ENCODE data around the gene ARSG.

GRCh38 chr17:67046228-67046982, 2.1 kb downstream of the CACNG1 start:
- PRO-cap = no peak

GRCh38 chr17:67072766-67073890, 28.8 kb downstream of the CACNG1 start:
- PRO-cap = no peak

GRCh38 chr17:67196665-67197184, 48.3 kb downstream of the HELZ start:
- PRO-cap = no peak

DNA sequence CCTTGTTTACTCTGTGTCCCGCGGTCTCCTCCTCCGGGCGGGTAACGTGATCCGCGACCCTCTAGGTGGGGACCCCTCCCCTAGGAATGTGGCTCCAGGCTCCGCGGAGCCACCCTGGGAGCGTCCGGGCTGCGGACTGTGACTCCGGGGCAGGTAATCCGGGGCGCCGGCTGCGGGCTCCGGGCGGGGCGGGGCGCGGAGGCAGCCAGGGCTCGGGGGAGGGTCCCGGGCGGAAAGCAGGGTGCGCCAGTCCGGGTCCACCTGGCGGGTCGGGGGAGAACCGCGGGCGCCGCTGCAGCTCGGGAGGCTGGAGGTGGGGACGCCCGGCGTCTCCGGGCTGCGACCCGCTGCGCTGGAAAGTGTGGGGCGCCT, 806 bp upstream of the HELZ start:
- PRO-cap = bidirectional peak, plus-strand start at position 141 of the sequence, minus-strand start outside the sequence

GRCh38 chr17:67346950-67347478, 19.4 kb downstream of the PSMD12 start:
- PRO-cap = no peak

GRCh38 chr17:67364677-67365523, 1.5 kb downstream of the PSMD12 start:
- PRO-cap = no peak

DNA sequence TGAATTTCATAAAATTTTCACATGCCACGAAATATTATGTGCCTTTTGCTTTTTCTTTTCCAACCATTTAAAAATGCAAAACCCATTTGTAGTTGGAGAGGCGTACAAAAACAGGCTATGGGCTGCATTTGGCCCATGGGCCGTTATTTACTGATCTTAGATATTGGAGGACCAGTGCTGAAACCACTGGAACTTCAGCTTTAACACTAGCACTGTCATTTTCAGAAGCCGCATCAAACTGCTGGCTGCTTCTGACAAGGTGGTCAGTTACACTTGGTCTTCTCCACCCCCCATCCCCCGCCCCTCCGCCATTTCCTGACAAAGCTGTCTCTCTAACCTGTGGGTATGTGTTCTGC, 25.1 kb downstream of the PITPNC1 start:
- PRO-cap = no peak

- PRO-cap = no peak
These were observed 64.1 kb downstream of the PITPNC1 start for GRCh38 chr17:67440858-67441931.

DNA sequence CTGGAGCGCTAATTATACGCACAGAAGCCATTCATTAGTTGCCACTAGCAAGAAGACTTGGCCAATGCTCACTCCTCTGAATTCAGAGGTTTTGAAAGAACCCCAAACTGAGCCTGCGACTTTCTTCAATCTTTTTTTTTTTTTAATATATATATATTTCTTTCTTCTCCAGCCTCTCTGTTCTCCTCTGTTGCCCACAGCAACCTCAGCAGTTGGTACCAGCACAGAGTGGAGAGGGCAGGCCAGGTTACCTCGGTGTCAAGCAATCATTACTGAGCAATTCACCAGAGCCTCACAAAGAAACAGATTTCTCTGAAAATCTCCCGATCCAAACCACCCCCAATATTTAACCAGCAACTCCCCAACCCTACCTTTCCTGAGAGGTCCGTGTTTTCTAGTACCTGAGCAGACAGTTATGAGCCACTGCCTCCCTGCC, 101.7 kb downstream of the PITPNC1 start:
- PRO-cap = no peak

- PRO-cap = bidirectional peak, plus-strand start at chr17:67529216, minus-strand start at chr17:67529099
These were observed 151.8 kb downstream of the PITPNC1 start for GRCh38 chr17:67528605-67529585.

GRCh38 chr17:67657396-67657622, 60.4 kb upstream of the NOL11 start:
- PRO-cap = no peak

DNA sequence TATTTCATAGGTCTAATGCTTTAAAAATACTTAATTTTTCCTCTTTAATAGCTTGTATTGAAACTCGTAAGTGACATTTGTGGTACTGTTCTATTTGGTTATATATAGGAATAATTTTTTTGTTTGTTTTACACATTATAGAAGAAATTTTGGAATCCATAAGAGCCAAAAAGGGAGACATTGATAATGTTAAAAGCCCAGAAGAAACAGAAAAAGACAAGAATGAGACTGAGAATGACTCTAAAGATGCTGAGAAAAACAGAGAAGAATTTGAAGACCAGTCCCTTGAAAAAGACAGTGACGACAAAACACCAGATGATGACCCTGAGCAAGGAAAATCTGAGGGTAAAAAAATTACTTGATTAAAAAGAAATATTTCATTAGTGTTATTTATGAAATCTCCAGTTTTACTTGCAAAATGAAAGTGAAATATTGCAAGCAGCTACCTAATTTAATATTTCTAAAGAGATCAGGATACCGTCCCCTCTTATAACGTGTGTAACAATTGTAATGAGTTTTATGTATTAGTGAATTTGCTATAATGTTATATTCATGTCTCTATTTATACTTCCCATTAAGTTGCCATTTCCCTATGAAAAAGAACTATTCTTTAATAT, 49.5 kb downstream of the BPTF start:
- PRO-cap = no peak

DNA sequence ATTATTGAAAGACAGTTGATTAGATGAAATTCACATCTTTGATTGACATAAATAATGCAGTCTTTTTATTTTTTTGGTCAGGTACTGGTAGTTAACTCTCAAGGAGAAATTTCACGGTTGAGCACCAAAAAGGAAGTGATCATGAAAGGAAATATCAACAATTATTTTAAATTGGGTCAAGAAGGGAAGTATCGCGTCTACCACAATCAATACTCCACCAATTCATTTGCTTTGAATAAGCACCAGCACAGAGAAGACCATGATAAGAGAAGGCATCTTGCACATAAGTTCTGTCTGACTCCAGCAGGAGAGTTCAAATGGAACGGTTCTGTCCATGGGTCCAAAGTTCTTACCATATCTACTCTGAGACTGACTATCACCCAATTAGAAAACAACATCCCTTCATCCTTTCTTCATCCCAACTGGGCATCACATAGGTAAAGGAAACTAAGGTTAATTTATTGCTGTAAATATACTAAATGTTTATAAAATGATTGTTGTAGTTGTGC, 68.0 kb downstream of the BPTF start:
- PRO-cap = no peak

DNA sequence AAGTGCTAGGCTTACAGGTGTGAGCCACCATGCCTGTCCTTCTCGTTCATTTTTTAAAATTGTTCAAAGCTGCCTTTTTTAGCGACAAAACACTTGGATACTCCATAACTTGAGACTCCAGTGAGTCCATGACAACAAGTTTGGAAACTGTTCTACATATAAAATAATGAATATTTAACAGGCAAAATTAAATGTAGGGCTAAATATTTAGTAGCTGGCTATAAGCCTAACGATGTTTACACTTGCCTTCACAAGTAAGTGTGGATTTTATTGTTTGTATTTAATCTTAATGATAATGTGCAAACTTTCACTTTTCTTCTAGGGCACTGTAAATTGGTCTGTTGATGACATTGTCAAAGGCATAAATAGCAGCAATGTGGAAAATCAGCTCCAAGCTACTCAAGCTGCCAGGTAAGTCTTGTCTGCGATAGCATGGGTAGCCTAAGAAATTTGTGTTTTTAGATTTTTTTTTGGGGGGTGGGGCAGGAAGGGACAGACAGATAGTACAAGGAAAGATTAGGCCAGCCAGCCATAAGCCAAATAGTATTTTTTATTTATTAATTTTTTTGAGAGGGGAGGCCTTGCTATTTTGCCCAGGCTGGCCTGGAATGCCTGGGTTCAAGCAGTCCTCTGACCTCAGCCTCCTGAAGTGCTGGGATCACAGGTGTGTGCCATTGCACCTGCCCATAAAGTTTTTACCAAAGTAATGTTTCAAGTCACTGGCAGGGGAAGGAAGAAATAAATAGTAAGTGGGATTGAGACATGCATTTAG, 5.0 kb downstream of the KPNA2 start:
- PRO-cap = no peak

GRCh38 chr17:68200473-68201383, 47.1 kb upstream of the AMZ2 start:
- PRO-cap = no peak

- PRO-cap = no peak
These were observed 377 bp downstream of the AMZ2 start for GRCh38 chr17:68248187-68248652.

- PRO-cap = bidirectional peak, plus-strand start at chr17:68291538, minus-strand start at chr17:68291442
These were observed at the start of gene ARSG for GRCh38 chr17:68291012-68291638. Gene ARSG (plus strand): TSS chr17:68291495.

- PRO-cap = no peak
These were observed 27.1 kb downstream of the ARSG start for GRCh38 chr17:68318238-68318990.

DNA sequence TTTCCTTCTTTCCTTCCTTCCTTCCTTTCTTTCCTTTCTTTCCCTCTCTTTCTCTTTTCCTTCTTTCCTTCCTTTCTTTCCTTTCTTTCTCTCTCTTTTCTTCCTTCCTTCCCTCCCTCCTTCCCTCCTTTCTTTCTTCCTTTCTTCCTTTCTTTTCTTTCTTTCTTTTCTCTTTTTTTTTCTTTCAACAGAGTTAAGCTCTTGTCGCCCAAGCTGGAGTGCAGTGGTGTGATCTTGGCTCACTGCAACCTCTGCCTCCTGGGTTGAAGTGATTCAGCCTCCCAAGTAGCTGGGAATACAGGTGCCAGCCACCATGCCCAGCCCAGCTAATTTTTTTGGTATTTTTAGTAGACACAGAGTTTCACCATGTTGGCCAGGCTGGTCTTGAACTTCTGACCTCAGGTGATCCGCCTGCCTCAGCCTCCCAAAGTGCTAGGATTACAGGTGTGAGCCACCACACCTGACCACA, 27.6 kb downstream of the FAM20A start:
- PRO-cap = no peak

DNA sequence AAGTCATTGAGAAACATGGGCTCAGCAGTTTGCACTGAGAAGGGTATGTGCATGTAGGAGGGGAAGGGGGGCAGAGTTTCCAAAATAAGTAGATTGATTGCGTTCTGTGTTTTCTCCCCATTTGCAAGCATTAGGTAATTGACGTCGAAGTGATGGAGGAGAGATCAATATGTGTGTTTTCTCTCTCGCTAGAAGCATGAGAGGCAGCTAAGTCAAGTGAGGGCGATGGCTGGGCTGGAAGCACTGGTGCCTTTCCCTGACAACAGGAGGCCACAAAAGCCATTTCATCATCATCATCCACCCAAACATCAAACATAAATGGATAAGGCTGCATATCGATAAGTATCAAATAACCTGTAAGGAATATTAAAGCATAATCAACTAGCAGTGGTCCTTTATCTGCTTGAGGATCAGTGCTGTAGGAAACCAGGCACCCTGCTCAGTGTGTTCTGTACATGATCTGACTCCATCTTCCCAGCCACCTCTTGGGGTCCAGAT, 18.9 kb downstream of the FAM20A start:
- PRO-cap = no peak